ENCODE measurements around a stretch of chr21.

GRCh38 chr21:41633983-41634938 lies 126.3 kb upstream of the TMPRSS2 start:
- RRBS = 48% methylated on average over 3 of the region's 11 CpGs

DNA sequence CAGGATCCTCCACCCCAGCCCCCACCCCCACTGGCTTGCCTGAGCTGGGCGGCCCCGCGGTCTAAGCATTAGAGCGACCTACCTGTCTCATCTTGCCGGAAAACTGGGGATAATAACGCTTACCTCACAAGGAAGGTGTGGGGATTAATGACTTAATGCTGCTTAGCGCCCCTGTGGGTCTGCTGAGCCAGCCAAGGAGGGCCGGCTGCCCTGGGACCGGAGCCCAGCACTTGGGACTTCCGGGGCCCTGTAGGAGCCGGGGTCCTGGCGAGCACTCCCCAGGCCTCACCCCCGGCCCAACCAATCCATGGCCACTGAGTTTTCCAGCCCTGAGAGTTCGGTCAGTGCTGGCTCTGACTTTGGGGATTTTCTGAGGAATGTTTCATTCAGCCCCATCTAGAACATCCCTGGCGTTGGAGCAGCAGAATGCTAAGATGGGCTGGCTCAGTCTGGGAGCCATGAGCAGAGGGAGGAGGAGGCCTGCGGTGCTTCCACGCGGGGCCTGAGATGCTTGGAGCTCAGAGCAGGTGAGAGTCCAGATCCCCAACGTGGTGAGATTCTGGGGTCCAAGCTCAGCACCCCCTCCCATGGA lies 98.0 kb downstream of the RIPK4 start:
- RRBS = 56% methylated on average over 2 of the region's 19 CpGs

GRCh38 chr21:41680068-41680922 lies 86.6 kb downstream of the RIPK4 start:
- RRBS = no CpG with 5 or more reads among the region's 11 CpGs

DNA sequence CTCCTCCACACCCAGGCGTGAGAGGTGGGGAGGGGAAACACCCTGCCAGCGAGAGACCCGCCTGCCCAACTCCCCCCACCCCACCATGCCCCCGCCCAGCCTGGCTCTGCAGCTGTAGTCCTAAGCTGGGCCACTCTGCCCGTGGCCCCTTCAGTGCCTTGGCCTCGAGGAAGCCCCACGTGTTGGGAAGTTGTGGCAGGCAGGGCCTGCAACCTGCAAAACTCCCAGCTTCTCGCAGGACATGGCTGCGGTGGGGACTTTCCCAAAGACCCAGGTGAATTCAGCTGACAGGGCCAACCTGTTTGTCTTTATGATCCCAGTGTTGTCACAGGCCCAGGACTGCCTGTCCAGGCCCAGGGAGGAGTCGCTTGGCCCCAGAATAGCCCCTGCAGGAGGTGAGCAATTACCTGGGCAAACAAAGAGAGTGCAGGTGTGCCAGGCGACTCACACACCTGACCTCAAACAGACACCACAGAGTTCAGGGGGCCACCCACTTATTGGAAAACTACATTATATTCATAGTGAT lies 62.8 kb downstream of the RIPK4 start:
- RRBS = no CpG with 5 or more reads among the region's 11 CpGs

GRCh38 chr21:41713785-41714406 lies 53.0 kb downstream of the RIPK4 start:
- RRBS = 78% methylated on average over 8 of the region's 20 CpGs

DNA sequence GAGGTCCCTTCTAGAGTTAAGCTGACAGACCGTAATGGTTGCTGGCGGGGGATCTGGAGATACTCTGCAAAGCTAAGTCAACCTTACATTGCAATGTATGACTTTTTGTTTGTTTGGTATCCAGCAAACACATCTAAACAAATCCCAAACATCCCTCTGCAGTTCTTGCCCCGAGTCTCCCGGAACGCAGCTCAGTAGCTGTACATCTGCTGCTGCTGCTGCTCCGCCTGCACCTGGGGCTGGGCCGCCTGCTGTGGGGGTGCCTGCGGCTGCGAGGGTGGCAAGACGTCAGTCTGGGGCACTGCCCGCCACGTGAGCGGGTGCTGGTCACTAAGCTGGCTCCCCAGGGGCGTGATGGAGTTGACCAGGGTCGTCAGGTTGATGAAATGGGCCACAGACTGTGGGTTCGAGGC lies 34.2 kb upstream of the RIPK4 start:
- RRBS = no CpG with 5 or more reads among the region's 16 CpGs

GRCh38 chr21:41834272-41835020 lies 44.7 kb downstream of the PRDM15 start:
- RRBS = no CpG with 5 or more reads among the region's 29 CpGs

- RRBS = no CpG with 5 or more reads among the region's 29 CpGs
Observed at GRCh38 chr21:41885224-41886384, 6.5 kb upstream of the PRDM15 start.

DNA sequence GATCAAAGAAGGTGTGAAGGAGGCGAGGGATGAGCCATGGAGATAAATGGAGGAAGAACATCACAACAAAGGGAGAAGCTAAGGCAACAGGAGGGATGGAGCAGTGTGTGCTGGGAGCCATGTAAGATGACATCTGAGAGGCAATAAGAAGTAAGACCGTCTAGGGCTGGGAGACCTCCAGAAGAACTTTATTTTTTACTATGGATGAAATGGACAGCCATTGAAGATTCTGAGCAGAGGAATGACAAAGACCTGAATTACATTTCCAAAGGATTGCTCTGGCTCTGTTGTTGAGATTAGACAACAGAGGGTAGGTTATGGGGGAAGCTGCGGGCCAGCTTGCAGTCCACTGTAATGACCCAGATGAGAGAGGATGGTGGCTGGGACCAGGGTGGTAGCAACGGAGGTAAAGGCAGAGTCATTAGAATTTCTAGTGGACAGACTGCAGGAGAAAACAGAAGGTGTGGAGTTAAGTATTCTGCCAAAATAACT lies 10.4 kb downstream of the ZBTB21 start:
- RRBS = no CpG with 5 or more reads among the region's 4 CpGs

DNA sequence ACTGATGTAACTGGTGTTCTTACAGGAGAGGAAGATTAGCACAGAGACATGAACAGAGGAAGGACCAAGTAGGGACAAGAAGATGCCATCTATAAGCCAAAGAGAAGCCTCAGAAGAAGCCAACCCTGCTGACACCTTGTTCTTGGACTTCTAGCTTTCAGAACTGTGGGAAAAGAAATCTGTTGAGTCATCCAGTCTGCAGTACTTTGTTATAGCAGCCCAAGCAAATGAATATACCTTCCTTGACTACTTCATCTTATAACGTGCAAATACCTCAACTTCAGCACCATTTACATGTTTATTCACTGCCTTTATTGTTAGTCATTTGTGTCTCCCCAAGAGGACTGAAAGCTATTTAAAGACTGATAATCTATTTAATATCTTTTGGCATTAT lies 3.4 kb downstream of the ZBTB21 start:
- RRBS = no CpG with 5 or more reads among the region's 1 CpG

DNA sequence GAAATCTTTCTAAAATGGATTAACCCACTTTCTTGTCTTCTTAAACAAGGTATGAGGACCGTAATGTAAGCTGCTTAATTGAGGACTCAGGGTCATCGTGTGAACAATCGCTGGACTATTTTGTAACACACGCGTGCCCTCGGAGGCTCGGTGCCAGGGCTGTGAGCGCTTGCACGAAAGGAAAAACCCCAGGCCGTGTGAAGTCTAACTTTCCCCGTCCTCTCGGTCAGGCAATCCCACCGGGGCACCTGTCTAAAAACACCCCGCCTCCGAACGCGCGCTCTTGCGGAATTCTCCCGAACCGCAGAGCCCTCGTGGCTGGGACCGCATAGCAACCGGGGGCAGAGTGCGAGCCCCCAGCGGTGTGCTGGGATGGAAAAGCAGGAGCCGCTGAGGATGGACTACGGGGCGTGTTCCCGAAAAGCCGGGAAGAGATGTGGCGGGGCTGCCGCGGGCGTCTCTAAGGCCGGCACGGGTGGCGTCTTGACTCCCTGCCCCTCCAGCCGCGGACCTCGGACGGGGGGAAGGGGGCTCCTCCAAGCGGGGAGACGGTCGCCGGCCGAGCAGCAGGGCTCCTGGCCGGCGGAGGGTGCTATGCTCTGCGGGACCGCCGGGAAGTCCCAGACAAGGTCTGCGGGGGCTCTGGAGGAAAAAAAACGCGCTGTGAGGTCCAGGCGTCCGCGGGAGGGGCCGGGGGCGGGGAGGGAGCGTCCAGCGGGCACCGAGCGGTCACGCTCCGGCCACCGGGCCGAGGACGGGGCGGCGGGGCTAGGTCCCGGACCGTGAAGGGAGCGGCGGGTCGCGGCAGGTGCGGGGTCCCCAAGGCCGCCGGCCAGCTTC lies 984 bp downstream of the ZBTB21 start:
- RRBS = 1% methylated on average over 49 of the region's 80 CpGs

- RRBS = no CpG with 5 or more reads among the region's 30 CpGs
Observed at GRCh38 chr21:42063508-42064623, 7.3 kb upstream of the UMODL1 start.

- RRBS = no CpG with 5 or more reads among the region's 9 CpGs
Observed at GRCh38 chr21:42081188-42081624, 10.1 kb downstream of the UMODL1 start.

DNA sequence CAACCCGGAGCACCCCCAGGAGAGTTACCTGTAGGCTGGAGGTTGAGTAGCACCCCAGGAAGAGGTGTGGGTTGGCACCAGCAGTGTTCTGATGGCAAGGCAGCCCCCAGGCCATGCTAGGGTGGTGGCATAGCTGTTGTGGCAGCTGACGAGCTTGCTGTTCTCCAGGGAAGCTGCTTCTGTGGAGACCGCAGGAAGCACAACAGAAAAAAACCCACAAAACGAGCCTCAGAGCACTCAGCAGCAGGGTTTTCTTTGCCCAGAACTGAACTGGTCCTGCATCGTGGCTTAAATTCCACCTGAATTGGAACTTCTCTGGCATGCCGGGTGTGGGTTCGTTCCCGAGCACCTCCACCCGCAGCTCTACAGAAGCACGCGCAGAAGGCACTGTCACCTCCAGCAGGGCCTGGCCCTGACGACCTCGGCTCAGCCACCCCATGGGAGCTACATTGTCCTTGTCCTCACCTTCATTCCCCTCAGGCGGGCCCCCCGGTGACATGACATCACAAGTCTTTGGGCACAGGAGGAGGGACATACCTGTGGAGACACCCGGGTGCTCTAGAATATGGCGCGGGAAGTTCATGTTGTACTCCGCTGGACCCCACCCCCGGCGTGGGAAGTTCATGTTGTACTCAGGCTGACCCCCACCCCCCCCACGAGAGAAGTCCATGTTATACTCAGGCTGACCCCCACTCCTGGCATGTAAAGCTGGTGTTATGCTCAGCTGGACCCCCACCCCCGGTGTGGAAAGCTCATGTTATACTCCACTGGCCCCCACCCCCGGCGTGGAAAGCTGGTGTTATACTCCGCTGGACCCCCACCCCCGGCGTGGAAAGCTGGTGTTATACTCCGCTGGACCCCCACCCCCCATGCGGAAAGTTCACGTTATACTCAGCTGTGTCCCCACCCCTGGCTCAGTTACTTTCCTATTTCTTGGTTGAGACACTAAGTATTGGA lies 37.4 kb downstream of the UMODL1 start:
- RRBS = 62% methylated on average over 4 of the region's 31 CpGs

DNA sequence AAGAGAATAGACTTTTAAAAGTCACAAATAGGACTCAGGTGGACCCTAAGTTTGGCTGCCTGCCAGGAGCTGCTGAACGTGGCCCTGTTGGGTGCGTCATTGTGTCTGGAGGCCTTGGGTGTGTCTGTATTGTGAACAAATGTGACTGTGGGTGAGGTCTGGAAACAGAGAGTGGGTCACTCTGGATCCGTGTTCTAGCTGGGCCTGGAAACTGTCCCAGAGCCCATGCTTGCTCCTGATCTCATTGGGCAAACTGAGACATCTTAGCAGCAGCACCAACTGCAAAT lies 47.6 kb upstream of the ABCG1 start:
- RRBS = no CpG with 5 or more reads among the region's 3 CpGs

- RRBS = no CpG with 5 or more reads among the region's 9 CpGs
Observed at GRCh38 chr21:42191981-42192439, 26.9 kb upstream of the ABCG1 start.

DNA sequence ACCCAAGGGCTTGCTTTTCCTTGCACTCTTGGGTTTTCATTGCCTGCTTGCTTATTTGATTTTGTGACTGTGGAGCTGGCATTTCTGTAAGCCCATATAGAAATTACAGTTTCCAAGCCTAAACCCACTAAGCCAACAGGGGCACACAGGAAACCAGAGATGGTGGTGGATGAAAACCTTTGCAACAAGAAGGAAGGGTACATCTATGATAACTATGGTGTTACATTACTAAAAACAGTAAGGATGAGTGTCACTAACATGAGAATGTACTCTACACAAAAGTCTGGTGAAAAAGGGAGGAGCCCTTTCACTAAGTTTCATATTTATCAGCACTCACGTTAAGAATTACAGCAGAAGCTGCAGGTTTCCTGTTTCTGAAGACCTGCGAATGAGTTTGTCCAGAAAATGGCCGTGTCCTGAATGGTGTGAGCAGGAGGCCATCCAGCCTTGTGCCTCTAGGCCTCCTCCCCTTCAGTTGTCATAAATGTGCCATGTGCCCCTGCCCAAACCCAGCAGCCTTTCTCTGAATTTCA lies 17.7 kb downstream of the ABCG1 start:
- RRBS = no CpG with 5 or more reads among the region's 3 CpGs

DNA sequence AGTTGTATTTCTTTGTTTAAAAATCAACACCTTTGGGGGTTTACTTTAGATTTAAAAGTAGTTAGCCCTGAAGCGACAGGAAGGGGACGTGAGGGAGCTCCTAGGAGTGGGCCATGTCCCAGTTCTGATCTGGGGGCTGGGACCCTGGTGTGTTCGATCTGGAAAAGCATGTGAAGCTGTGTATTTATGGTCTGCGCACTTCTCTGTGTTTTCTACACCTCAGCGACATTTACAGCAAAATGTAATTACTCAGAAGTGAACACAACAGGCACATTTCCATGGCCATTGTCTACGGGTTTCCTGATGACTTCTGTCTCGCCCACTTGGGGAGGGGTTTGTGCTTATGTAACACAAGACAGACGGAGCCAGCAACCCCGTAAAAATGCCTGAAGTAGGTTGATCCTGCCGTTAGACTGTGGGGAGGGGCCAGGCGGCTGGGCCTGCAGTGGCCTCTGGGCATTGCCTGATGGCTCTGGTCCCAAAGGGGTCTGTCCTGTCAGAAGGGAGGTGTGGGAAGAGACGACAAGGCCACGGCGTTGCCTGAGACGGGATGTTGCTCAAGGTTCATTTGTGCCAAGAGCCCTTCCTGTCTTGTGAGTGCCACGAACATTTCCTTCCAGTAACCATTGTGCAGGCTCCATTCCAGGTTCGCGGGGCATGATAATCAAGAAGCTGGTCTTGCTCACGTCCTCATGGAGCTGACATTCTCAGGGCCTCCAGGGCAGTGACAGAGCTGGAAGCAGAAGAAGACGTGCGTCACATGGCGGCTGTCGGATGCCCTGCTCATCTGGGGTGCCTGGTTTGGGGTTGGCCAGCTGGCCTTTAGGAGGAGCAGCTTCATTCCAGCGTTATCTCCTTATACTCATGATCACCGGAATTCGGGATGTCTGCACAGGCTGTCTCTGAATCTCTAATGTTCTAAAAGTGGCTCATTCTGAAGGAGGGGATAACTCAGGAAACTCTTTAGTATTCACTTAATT lies 44.7 kb downstream of the ABCG1 start:
- RRBS = no CpG with 5 or more reads among the region's 26 CpGs

GRCh38 chr21:42316948-42317247 lies 1.7 kb upstream of the TFF3 start:
- RRBS = no CpG with 5 or more reads among the region's 14 CpGs

DNA sequence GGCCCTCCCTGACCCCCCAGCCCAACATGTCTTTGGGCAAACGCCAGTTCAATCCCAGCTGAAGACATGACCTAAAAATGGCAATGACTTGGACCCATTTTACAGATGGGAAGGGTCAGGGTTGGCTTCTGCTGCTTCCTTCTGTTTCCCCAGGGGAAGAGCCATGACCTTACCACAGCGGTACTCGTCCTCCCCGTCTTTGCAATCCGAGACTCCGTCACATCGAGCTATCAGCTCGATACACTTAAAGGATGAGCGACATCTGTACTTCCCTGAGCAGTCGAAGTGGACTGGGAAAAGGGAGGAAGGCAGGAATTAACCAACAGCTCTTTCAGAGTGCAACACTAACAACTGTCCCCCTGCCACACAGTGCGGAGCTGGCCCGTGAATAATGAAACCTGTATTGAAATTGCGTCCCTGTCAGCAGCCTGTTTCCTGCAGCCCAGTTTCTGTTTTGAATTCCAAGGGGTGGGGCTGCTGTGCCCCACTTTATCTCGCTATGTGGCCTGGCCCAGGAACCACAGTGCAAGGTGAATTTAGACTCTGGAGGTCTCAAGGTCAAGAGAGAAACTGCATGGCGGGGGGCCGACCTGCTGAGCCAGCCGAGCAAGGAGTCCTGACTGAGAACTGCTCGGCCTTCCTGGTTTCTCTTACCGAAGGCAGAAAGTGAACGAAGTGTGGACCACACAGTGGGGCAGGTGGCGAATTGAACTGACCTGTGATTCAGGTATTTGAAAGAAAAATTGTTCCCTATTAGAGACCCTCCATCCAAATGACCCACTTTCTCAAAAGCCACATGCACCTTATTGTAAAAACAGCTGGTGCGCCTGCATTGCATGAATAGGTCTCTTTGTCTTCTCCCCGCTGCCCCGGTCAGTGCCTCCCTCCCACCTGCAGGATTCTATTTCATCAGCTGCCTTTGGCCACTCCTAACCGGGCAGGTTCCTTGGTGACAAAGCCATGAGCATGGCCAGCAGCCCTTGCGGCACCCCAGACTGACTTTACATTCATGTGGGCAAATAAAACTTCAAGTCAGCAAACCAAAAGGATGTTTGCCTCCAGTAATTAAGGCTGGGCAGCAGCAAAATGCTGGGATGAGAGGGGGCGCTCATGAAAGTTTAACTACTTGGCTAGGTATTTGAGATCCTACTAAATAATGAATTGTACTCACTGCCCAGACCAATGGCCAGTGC lies 6.7 kb downstream of the TMPRSS3 start:
- RRBS = 18% methylated on average over 2 of the region's 27 CpGs

Data from T47D (cell line).